ENCODE results near the gene HOXC12.

- PRO-cap = no peak
These were observed 2.4 kb upstream of the TNS2 start for GRCh38 chr12:53047534-53047773.

- PRO-cap = no peak
These were observed 20.0 kb downstream of the SOAT2 start for GRCh38 chr12:53123103-53123789.

DNA sequence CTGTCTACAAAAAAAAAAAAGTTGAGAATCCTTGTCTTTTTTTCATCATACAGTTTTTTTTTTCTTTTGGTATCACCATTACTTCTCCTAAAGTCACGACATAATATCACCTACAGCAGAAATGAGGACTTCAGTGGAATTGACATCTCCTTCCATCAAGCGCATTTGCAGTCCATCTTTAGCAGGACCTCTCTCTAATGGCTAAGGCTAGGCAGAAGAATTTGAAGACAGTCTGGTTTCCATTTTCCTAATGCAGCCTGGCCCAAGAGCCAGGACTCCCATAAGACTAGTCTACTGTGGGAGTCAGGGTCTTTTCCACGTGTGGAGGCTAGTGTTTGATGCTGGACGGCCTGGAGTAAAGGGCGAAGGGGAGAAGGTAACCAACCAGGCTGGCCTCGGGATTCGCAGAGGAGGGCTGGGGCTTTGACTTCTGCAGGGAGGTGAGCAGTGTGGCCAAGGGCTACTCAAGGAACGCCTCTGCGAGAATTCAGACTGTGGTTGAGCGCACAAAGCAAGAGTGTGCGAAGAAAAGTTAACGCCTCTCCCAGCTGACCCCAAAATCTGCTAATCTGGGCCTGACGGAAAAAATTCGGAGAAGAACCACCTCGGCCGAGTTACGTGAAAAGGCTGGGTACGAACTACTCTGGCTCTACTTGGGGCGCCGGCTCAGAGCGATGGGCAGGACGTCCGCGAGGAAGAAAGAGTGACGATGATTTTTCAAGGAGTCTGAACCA lies 692 bp upstream of the ZNF740 start:
- PRO-cap = no peak

- PRO-cap = no peak
These were observed 6.8 kb upstream of the CSAD start for GRCh38 chr12:53187452-53188020.

GRCh38 chr12:53223983-53224311 lies 8.1 kb downstream of the RARG start:
- PRO-cap = no peak

GRCh38 chr12:53225397-53226288 lies 6.4 kb downstream of the RARG start:
- PRO-cap = no peak

- PRO-cap = no peak
These were observed 205 bp upstream of the ENSG00000283536 start for GRCh38 chr12:53241629-53241760.

GRCh38 chr12:53323916-53324419 lies 2.6 kb upstream of the AAAS start:
- PRO-cap = no peak

DNA sequence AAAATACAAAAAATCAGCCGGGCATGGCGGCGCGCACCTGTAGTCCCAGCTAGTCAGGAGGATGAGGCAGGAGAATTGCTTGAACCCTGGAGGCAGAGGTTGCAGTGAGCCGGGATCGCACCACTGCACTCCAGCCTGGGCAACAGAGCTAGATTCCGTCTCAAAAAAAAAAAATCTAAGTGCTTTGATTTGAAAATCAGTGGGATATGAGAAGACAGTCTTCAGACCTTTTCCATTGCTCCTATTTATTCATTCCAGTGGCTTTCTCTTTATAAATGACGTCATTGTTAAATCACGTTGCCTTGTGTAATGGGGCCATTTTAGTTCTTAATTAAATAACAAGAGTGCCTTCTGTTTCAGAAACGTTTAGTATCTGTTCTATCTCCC lies 10.5 kb downstream of the SP1 start:
- PRO-cap = no peak

DNA sequence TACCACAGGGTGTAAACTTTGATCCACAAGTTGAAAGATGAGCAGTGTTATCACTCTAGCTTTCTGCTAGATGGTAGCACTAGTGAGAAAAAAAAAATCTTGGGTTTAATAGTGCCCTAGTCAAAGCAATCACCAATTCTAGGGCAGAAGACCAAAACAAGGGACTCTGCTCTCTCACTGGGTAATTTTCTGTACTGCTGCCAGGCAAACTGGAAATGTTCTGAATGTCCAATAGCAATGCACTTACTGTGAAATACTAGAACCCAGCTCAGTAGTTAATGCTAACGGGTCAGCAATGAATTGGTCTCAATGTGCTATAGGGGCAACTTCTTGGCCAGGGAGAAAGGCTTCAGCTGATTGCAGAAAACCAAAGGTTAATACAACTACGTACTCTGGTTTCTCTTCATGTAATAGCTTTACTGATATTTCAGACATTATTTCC lies 2.2 kb downstream of the ATF7 start:
- PRO-cap = no peak

- PRO-cap = no peak
These were observed 19.4 kb downstream of the CALCOCO1 start for GRCh38 chr12:53707899-53708130.

GRCh38 chr12:53739528-53740180 lies 12.4 kb upstream of the CALCOCO1 start:
- PRO-cap = no peak

GRCh38 chr12:53757082-53757610 lies 29.9 kb upstream of the CALCOCO1 start:
- PRO-cap = no peak

DNA sequence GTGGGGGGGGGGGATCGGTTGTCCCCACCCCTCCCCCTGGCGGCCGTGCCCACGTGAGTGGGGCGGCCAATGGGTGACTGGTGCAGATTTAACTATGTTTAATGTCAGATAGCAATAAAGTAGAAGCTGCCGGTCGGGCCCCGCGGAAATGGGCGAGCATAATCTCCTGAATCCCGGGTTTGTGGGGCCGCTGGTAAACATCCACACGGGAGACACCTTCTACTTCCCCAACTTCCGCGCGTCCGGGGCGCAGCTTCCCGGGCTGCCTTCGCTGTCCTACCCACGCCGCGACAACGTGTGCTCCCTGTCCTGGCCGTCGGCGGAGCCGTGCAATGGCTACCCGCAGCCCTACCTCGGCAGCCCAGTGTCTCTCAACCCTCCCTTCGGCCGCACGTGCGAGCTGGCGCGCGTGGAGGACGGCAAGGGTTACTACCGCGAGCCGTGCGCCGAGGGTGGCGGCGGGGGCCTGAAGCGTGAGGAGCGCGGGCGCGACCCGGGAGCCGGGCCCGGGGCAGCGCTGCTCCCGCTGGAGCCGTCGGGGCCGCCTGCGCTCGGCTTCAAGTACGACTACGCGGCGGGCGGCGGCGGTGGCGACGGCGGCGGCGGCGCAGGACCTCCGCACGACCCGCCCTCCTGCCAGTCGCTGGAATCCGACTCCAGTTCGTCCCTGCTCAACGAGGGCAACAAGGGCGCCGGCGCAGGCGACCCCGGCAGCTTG lies at the start of gene HOXC12:
Gene HOXC12 (plus strand): TSS at position 122 of the 718 bp plus-strand sequence.
- PRO-cap = no peak

DNA sequence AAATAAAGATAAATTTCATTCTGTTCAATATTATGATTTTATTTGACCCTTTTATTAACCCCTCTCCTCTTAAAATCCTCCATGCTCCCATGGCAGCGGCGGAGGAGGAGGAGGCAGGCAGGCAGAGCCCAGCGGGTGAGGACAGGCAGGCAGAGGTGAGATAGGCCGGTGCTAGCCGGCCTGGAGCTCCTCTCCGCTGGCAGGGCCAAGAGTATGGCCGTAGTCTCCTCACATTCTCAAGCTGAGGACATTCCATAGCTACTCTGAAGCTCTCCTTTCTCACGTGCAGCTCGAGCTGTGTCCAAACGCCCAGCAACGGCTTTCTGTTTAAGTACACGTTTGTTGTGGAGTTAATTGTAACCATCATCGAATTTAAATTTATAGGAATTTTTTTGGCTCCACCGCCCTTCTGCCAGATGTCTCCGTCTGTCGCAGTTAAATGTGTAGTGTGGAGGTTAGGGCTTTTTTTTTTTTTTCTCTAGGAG lies 3.5 kb downstream of the HOXC11 start:
- PRO-cap = no peak

DNA sequence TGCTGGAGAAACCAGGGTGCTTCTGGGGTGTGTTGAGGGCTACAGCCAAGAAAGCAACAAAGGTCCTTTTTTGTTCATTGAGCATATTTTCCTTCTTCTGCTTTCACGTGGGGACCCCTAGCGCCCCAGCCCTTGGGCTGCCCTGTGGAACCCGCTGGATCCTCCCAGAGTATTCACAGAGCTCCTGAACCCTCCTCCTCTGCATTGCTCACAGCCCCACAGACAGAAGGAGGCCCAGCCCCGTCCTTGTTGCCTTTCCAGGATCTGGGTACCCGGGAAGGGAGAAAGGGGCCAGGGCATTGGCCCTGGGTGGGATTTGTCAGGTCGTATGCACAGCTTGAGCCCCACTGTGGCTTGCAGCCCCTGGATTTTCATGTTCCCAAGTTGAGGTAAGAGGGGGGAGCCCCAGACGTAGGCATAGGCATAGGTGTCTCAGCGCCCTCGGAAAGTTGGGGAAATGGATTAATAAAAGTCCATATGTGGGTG lies 3.3 kb upstream of the HOXC10 start:
- PRO-cap = no peak

- PRO-cap = no peak
These were observed 4.2 kb downstream of the HOXC10 start for GRCh38 chr12:53988824-53989777.

DNA sequence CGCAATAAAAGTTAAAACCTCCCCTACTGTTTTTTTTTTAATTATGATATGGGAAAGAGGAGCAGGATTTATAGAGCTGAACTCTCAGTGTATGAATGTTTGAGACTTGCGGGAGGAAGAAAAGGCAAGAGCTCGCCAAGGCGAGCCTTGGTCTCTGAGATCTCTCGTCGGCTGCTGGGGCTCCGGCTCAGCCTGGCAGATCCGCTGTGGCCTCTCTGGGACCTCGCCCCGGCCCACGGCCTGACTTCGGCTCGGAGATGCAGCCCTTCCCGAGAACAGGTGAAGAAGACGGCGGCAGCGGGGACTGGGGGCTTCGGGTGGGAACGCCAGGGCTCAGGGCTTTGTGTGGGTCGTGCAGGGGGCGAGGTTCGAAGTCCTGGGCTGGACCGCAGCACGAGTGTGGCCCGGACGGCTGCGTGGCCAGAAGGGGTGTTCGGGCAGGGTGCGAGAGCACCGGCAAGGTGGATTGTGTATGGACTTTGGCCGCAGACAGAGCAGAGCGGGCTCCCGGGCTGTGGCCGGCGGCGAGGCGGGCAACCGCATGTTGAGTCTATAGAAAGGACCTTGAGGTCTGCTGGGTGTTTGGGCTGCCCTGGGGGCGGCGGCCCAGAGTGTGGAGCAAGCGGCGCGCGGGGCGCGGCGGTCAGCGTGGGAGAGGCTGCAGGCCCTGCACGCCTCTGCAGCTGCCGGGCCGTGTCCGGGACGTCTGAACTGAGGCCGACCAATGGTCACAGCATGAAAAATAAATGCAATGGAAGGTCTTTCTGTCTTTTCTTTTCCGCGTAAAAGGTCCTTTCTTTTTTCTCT lies 5.8 kb upstream of the HOXC9 start:
- PRO-cap = no peak

DNA sequence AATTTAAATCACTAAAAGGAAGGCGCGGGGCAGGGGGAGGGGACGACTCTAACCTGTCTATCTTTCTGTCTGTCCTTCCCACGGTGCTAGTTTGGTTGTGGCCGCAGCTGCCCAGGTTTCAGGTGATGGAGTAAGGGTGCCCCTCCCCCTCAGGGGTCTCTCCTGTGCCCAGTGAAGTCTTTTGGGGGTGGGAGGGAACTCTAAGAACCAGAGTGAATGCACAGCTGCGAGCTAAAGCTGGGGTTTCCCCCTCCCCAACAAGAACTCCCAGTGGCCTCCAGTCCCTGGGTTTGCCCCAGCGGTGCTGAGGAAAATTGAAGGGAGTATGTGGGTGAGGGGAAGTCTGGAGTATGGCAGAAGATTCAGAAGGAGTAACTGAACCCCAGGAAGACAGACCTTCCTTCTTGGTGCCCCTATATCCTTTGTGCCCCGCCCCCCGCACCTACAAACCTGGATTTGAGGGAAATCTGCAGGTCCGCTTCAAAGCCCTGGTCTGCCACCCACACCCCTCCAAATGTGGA lies 3.7 kb upstream of the HOXC9 start:
- PRO-cap = no peak

DNA sequence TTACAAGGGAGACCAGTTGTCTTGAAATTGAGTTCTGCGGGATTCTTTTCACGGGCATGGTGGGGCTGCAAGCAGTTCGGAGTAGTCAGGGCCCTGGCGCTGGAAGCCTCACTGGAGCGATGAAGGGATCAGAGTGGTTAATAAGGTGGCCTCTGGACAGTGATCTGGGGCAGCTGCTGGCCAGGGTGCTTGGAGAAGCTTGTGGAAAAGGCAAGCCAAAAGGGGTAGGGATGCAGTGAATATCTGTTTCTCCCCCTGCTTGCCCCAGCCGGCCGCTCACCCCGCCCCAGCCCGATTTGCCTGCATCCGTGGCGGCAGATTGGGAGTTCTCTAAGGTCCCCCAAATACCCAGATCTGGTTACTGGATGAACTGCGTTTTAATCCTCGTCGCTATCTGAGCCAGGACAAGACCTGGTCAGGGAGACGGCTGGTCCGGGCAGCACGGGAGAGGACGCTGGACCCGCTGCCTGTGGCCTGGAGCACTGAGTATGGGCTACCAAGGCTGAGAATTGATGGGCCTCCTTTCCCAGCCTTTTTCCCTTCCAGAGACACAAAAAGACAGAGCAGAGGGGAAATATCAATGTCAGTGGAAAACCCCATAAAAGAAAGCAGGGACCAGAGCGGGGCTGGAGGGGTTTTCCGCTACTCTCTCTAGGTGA lies 7.2 kb upstream of the HOXC6 start:
- PRO-cap = no peak